Cardiac ventricle fibroblast (primary cell): ENCODE measurements around a stretch of chr12.

DNA sequence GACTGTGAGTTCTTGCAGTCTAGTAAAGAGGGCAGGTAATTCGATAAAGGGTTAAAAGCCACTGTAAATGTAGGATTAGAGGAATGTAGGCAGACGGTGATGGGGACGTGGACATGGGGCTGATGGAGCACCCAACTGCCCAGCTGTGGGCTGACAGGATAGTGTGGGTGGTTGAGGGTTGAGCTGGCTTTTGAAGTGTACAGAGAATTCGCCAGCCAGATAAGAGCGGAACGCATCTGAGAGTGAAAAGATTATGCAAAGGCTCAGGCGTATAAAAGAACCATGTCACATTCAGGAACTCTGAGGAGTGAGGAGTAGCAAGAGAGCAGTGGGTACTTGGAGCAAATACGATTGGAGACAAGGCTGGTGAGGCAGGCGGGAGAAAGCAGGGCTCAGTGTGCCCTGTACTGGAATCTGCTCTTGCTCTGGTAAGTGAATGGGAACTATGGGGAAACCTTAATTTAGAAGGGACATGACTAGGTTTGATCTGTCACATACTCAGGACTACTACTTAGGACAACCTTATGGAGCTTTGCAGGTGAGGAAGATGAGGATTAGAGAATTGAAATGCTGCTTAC lies 87.1 kb downstream of the PTPRB start:
- RAMPAGE, long total RNA, result no peak

DNA sequence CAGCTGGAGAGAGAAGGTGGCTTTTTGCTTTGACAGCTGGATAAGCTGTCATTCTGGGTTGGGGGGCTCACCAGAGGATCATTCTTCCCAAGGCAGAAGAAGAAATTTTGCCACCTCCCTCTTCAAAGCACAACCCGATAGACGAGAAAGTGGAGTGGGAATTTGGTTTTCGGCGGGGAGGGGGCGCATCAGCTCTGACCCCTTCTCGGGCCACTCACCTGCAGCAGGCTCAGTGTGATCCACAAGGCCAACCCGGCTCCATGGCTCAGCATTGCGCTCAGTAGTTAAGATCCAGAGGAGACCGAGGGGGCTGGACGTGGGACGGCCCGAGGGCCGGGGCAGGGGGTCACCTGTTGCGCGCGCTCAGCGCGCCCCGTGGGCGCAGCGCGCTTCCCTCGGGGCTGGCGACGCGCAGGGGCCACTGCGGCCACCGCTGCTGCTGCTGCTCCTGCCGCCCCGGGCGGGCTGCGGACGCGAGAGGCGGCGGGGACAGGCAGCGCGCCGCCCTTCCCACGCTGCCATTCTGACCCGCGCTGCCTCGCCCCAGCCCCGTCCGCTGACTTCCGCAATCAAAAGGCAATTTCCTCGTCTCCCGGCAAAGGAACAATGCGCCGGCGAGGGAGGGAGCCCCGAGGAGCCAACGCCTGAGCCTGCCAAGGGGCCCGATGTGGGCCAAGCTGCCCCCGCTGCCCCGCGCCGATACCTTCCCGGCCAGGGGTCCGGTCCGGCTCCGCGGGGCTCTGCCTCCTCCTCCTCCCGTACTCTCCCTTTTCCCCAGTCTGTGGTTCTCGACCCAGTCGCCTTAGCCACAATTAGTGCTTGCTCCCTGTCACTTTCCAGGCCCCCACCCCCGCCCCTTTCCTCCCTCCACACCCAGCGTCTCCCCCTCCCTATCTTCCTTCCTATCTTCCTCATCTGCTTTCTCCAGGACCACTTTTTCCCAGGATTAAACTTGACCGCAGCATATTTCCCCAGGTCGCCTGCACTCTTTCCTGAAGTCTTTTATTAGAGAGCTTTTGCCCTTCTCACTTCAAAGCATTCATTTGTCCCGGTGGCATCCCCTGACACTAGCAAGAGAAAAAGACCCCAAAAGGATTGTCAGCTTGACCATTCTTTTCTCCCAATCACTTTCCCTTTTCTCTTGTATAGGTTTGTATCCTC lies 27.3 kb downstream of the PTPRB start:
- RAMPAGE, long total RNA, result no peak

GRCh38 chr12:71041616-71042033 lies 116.2 kb downstream of the TSPAN8 start:
- RAMPAGE, long total RNA, result no peak

DNA sequence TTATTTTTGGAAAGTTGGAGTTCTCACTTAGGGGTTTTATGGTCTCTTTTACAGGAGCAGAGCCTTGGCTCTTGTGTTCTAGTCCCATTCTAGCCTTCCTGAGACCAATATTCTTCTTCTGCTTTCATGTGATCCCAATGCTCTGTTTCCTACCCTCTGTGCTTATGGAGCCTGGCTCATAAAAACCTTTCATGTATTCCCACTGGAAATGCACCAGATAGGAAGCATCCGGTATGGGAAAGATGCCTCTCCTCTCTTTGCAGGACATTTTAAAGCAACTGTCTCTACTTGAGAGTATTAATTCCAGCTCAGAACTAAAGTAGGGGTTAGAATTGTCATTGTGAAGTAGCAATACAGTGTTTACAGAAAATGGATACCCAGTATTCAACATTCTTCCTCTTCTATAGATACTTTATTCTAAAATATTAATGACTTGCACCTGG lies 4.1 kb upstream of the TSPAN8 start:
- RAMPAGE, long total RNA, result no peak

DNA sequence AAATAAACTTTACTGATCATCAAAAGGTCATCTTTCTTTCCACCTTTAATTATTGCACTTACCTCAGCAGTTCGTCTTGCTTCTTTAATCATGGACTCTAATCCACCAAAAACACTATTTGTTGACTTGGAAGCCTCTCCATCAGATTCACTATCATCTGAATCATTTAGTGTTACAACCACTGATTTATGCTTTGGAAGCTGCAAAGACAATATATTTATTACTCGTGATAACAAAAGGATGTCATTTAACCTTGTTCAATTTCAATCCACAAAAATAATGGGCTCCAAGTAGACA lies 28.3 kb downstream of the ZFC3H1 start:
- RAMPAGE, long total RNA, result no peak

DNA sequence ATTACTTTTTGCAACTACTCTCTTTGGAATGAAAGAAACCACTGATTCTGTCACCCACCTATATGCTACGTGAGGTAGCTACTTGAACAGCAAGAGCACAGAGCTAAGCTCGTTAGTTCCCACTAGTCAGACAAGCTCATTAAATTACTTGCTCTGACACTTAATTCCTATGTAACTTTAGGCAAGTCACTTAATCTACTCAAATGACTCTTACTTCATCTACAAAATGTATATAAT lies 17.0 kb downstream of the ZFC3H1 start:
- RAMPAGE, long total RNA, result no peak

- RAMPAGE, long total RNA, result no peak
These were observed 1.8 kb upstream of the TMEM19 start for GRCh38 chr12:71683899-71684620.

DNA sequence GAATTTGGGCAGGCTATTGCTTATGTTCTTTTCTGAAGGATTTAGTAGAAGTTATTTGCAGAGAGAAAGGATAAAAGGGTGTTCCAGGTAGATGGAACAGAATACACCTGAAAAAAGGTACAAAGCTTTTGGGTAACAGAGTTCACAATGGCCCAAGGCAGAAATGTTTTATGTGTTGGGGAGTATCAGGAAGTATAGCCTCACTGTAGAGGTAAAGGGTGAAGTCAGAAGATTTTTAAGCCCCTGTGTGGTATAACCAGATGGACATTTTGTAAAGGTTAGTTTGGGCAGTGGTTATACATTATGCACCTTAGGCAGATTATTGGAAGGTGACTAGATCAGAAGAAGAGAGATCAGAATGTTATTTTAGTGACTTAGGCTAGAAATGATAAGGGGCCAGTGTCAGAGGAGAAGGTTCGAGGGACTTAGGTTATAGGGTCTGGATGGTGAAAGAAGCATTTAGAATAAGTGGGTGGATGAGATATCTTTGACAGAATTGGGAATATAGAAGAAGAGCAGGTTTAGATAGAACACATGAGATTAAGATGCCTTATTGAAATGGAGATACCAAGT lies 5.5 kb downstream of the TBC1D15 start:
- RAMPAGE, long total RNA, result no peak

GRCh38 chr12:71865104-71865516 lies 25.6 kb downstream of the TBC1D15 start:
- RAMPAGE, long total RNA, result no peak

DNA sequence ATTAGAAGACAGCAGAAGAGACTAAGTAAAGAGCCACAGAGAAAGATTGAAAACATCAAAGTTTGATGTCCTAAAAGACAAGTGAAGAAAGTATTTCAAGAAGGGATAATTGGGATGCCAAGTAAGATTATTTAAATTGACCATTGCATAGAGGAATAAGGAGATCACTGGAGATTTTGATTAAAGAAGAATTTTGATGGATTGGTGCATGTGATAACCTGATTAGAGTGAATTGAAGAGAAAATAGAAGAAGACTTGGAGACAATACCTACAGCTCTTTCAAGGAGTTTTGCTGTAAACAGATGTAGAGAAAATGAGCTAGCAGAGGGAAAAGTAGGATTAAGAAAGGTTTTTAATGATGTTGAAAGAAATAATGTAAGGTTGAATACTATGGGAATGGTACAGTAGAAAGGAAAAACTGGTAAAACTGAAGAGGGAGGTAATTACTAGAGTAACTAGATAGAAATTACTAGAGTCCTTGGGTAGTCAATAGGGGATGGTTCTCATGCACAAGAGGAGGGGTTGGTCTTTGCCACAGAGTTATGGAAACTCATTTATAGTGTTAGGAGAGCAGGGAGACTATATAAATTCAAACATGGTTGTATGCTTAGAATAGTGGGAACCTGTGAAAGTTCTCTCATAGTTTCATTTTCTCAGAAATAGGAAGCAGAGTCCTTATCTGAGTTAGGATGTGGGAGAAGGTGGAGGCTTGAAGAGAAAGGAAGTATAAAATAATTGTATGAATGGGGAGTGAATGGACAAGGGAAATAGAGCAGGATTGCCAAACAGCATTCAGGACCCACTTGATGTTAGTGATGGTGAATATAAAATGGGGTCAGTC lies 34.3 kb upstream of the TPH2 start:
- RAMPAGE, long total RNA, result no peak

DNA sequence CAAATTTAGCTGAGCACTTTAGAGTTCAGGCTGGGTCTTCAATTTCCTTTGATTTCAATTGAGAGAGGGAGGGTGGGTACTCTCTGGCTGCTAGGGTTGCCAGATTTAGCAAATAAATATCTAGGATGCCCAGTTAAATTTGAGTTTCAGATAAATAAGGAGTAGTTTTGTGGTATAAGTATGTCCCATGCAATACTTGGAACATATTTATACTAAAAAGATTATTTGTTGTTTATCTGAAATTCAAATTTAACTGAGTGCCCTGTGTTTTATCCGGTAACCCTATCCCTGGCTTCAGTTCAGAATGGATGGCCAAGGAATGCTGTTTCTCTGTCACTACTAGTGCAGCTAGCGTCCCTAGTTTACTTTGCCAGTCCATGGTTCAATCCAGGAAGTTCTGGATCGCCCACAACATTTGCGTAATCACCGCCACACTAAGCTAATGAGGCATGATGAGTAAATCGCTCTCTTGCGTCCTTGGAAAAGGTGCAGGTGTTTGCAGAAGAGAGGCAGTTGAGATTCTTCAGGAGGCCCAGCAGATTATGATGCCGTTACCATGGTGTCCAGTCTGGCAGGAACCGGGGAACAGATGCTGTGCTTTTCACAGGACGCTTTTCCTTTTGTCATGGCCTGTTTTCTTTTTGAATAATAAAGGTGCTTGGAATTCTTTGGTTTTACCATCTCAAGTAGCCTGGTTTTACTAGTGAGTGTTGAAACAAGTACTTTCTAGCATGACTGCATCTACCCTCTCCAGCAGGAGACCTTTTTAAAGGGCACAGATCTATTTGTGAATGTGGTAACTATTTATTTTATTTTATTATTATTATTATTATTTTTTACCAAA lies 8.9 kb downstream of the TPH2 start:
- RAMPAGE, long total RNA, result no peak

GRCh38 chr12:72273896-72274369 lies 1.8 kb downstream of the TRHDE start:
- RAMPAGE, long total RNA, result no peak

DNA sequence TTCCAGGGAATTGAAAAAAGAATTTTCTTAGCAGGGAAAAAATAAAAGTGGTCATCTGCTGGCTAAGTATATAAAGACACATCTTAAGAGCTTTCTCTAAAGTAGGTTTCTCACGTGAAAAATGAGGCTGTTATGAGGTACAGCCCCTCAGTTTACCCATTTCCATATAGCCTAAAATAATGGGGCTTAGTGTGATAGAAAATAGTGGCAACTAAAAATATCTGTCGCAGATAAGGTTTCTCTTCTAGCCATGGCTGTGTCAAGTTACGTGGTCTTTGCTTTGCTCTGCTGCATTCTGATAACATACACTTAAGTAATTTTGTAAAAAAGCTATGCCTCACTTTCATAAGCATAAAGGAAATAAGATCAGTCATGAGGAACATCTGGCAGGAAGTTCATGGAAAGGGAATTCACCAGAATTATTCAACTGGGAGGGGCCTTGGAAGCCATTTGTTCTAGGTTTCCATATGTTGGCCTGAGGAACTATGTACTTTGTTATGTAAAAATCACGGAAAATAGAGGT lies 195.4 kb upstream of the KRR1 start:
- RAMPAGE, long total RNA, result no peak

DNA sequence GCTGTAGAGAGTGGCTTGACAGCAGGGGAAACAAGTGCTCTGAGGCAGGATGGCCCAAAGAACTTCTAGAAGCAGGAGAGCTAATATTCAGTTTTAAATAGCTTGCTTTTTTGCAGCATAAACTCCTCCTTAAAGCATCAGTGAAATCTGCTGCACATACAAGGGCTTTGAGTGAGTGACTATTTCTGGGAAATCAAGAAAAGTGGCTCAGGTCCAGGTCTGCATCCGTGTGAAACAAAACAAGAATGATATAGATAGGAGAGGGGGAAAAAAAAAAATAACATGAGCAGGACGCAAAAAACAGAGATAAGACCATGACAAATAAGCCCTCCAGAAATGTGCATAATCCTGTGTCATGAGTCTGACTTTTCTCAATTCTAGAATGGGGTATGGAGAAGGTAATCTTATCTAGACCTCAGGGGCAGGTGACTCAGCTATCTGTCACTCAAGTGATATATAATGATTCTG lies 270.0 kb upstream of the KRR1 start:
- RAMPAGE, long total RNA, result no peak

DNA sequence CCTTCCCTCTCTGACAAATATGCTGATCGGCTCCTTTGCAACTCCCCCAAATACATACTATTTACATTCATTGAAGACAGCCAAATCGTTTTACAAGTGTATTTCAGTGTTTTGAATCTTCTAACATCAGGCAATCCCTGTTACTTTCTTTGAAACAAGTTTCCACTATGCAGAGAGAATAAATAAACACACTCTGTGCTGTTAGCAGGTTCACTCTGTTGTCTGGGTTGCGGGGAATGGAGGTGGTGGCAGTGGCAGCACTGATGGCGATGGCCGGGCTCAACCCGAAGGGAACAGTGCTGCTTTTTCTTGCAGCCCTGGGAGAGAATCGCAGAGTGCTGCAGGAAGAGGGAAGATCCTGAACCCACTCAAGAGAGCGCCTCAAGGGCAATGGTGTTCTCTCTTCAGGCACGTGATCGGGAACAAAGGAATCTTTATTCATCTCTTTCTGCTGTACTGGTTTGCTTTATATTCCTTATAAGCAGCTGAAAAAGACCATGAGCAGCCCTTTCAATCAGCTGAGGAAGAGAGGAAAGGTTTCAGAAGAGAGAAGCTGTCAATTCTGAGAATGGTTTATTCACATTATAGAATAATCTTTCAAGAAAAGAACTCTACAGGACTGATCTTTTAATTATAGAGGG lies 195.3 kb downstream of the NAP1L1 start:
- RAMPAGE, long total RNA, result no peak

DNA sequence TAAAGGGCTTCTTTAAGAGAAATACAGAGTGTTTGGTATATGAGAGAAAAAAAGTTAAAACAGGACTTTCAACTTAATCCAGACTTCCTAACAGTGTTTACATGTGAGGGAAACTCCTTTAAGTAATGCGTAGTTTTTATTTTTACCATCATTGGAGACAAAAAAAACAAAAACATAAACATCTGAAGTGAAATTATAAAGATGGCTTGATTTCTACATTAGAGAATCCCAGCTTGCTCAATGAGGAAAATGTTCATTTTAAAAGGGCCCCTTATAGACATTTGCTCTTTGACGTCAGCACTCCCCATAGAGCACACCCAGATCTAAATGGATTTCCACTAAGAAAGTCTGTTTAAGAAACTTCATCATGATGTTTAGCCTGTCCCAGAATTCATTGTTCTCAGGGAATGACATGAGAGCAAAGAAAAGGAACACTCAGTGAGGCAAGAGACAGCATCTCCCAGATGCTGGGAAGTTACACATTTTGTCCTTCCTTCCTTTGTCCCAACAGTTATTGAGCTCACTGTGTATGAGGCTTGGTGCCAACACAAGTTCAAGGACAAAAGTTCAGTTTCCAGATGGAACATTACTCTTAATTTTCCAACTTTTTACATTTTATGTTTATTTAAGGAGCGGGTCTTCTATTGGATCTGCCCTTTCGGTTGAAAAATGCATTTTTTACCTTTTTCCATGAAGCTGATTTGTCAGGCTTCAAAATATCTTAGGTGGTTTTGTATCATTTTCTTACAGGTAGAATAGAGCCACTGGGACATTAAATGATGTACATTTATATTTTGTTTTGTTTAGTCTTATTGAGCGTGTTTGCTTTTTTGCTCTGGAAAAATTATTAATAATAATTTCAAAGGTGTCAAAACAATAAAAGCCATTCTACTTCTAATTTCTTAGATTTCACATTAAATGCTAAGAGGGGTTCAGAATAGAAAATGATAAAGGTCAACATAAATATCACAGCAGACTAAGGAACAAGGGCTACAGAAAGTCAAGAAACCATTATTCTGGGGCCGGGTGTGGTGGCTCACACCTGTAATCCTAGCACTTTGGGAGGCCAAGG lies 57.7 kb downstream of the NAP1L1 start:
- RAMPAGE, long total RNA, result no peak

DNA sequence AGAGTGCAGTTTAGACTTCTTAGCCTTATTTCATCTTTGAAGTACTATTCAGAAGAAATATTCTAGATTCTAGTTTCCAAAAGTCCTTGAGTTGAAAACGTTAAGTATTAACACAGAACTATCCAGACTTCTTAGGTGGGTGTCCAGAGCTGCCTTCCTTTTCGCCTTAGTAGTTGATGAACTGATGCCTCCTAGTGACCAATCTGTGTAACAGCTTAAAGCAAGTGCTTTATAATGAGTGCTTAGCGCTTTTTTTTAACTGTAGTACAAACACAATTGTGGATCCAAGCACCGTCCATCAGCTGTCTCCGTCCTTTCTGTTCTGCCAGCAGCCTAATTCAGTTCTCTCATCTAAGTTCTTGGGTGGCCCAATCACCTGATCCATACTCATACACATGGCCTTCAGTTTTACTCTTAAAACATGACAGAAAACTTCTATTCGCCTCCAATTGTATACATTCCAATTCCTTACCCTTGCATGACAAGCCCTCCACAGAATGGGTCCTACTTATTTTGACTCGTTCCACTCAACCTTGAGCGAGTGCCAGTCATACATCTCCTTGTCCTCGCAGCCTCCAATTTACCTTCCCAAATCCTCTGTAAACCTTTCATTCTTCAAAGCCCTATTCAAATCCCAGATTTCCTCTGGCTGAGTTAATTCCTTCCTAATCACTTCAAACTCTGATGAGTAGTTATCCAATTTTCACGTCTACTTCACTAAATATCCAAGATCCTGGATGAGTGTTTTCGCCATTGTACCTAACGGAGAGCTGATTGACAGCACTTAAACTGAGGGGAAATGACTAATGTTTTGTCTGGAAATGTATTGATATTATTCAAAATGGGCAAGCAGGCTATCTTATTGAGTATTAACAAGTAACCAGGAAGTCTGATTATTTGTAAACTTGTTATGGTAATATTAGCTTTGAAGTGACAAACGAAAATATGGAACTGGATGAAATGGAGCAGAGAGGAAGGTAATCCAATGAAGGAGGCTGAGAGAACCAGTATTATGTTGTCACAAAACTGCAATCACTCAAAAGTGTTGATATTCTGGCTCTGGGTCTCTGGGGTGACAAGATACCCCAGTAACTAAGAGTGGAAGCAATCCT lies 47.0 kb downstream of the NAP1L1 start:
- RAMPAGE, long total RNA, result no peak

DNA sequence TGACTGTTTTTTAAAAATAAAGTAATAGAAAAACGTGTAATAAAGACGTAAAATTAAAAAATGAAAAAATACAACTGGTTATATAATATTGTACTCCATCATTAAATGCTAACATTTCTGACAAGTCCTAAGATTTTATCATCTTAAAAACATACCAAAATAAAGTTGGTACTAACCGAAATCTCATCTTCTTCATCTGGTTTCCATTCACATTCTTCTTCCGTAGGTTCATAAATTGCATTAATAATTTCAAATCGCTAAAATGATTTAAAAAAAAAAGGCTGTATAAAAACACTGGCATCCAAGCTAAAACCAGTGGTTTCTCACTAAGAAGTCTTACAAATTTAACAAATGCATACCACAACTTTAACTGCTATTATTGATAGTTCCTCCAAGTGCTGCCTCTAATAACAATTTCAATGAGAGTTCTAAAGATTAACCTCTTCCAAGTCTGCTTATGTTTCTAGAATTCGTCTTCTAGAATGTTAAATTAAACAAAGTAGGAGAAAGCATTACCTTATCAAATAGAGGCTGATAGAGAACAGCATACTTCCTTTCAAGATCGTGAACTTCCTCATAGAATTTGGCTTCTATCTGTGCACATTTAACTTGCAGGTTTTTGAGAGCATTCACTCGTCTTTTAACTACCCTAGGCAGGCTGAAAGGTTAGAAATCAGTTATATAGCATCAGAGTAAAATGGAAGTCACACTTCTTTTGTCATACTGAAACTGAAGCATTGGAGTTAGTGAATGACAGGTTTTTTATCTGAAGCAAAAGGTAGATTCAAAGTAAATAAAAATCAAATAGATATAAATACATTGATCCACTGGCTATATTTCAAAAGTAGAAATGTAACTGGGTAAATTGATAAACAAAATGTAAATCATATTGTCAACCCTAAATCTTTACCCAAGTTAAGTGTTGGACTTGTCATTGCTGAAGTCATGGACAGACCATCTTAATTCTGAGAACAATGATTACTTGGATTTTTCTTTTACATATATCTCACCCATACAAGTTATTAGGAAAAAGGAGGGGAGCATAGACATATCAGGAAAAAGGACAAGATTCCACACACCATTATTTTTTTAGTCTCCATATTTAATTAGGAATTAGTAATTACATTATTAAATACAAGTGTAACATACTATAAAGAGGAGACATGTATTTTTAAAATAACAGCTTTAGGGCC lies 24.5 kb downstream of the NAP1L1 start:
- RAMPAGE, long total RNA, result no peak

DNA sequence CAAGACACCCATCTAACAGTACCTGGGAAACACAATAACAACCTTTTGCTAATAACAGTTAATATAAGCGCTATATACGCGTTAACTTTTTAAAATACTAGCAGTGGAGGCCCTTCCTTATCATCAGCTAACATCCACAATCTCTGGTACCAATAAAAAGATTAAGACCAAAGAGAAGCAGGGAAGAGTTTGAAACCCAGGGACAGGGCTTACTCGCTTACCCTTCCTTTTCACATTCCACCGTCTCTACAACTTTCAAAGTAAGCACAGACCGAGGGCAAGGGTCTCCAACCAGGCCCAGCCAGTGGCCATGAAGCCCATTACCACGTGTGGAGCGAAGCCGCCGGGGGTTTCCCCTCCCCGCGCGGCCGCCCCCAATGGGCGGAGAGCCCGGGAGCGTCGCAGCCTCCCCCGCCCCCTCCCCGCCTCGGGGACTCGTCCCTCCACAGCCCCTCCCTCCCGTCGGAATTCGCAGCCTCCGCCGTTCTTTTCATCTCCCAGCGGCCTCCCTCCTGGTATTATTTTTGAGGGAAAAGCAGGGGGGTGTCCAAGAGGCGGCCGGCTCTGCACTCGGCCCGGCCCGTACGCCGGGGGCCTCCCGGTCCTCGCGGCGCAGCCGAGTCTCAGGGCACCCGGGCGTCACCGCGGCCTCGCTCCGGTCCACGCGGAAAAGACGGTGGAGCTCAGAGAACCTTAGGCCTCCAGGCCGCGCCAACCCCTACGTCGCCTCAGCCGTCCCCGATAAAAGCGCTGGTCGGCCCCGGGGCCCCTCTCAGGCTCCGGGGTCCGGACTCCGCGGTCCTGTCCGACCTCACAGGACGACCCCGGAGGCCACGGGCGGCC lies 652 bp downstream of the NAP1L1 start:
- RAMPAGE, long total RNA, result no peak

- RAMPAGE, long total RNA, result no peak
These were observed 20.8 kb upstream of the BBS10 start for GRCh38 chr12:76368891-76369492.